SJSA1 (cell line): ENCODE data around the genes DNAJC6 and SLC35D1.

- RAMPAGE, long total RNA, result no peak
Observed at GRCh38 chr1:65058099-65058649, 89.8 kb upstream of the AK4 start.

DNA sequence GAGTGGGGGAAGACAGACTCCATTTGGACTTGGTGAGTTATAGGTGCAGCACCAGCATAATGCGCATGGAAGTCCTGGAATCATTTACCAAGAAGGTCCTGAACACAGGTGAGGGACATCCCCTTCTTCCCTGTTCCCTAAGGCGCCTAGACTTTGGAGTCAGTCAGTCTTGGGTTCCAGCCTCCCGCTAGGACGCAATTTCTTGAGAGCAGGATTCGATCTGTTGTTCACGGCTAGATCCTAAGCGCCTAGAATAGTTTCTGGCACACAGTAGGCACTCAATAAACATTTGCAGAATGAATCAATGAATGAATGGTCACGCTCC lies 1.1 kb upstream of the AK4 start:
- RAMPAGE, long total RNA, result no peak

- RAMPAGE, long total RNA, result no peak
Observed at GRCh38 chr1:65309091-65309790, at the start of gene DNAJC6. TSS of gene DNAJC6 (plus strand) at chr1:65309543.

GRCh38 chr1:65423599-65424282 lies 3.3 kb downstream of the LEPR start:
- RAMPAGE, long total RNA, result no peak

DNA sequence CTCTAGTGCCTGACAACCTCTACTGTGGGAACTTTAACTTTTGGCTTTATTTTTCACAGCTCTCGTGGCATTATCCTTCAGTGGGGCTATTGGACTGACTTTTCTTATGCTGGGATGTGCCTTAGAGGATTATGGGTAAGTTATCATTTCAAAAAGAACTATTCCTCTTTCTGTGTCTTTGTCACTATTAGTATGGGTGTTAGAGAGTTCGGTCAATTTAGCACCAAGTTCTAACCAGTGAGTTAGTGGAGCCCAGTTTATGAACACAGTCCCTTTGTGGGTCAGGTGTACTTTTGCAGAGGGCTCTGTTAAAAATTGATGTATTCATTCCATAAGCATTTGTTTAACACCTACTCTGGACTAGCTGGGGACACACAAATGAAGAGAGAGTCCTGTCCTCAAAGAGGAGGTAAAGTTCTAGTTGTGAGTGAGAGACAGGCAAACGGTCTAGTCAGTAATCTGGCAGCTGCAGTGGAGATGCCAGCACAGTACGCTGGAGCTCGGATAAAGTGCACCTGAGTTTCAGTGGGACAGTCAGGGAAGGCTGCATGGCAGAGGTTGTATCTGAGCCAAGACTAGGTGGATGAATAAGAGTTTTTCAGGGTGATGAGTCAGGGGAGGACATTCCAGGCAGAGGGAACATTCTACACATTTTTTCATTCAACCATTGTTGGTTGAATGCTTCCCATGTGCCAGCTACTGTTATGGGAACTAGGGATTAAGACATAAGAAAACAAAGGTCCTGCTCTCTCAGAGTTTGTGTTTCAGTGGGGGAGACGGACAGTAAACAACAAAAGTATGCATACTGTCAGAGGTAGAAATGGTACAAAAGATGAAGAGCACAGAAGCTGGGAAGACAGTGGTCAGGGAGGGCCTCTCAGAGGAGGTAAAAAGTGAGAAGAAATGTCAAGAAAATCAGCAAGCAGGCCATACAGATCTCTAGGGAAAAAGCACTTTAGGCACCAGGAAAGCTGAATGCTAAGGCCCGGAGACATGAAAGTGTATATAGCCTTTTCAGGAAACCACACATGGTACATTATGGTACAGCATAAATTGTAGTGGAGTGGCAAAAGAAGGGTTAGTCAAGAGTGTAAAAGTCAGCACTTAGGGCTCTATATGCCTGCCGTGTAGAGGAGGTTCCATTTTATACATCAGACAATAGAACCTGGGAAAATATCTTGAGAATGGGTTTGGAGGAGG lies 5.2 kb downstream of the LEPR start:
- RAMPAGE, long total RNA, result no peak

DNA sequence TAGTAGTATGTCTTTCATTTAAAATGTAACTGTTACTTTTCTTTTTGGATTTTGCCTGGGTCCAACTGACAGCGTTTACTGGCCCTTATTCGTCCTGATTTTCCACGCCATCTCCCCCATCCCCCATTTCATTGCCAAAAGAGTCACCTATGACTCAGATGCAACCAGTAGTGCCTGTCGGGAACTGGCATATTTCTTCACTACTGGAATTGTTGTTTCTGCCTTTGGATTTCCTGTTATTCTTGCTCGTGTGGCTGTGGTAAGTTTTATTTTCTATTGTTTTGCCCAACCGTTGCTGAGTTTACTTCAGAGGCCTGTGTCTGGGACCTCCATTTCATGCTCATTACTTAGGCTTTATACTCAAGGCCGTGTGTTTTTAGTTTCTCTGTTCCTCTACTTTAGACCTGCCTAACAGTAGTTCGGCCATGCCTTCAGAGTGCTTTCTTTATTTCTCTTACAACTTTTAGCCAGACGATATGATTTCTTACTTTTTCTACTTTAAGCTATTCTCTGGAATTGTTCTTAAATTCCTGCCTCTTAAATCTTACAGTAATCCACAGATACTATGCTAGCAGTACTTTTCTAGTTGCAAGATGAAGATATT lies 9.4 kb downstream of the LEPR start:
- RAMPAGE, long total RNA, result no peak

GRCh38 chr1:65480417-65481470 lies 60.3 kb downstream of the LEPR start:
- RAMPAGE, long total RNA, result no peak

- RAMPAGE, long total RNA, result no peak
Observed at GRCh38 chr1:65484335-65484886, 63.9 kb downstream of the LEPR start.

DNA sequence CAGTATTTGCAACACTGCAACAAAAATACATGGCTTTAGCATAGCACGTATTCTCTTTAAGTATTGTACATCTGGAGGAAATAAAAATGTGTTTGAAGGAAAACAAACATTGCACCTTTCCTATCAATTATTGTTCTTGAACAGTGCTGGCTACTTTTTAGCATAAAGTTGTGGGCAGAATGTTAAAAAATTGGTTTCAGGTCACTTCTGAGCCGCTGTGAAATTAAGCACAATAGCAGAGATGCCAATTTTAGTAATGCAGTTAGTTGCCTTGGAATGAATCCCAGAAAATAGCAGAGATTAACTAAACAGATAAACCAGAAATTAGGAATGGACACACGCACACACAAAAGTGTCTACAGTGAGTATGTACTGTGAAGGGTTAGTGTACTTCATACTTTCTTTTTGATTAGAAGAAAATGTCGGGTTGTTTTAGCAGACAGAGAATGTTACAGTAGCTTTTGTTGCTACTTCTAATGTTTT lies 106.6 kb downstream of the LEPR start:
- RAMPAGE, long total RNA, result no peak

DNA sequence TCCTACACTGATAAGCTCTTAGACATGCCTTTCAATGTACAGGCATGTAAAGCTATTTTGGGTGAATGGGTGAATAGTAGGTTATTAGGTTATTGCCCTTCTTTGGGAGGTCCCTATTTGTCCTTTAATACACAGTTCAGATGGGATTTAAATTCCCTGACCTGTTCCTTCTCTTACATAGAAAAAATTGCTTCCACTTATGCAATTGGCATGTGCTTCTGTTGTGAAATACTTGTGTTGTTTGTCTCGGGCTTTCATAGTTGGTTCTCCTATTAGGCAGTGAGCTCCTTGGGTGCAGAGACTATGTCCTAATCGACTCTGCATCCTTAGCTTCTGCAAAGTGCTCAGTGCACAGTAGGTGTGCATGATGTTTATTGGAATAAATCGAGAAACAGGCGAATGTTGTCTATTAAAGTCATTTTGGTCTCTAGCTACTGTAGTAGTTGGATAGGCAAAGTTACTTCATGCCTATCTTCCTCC lies 1.3 kb upstream of the PDE4B start:
- RAMPAGE, long total RNA, result no peak

DNA sequence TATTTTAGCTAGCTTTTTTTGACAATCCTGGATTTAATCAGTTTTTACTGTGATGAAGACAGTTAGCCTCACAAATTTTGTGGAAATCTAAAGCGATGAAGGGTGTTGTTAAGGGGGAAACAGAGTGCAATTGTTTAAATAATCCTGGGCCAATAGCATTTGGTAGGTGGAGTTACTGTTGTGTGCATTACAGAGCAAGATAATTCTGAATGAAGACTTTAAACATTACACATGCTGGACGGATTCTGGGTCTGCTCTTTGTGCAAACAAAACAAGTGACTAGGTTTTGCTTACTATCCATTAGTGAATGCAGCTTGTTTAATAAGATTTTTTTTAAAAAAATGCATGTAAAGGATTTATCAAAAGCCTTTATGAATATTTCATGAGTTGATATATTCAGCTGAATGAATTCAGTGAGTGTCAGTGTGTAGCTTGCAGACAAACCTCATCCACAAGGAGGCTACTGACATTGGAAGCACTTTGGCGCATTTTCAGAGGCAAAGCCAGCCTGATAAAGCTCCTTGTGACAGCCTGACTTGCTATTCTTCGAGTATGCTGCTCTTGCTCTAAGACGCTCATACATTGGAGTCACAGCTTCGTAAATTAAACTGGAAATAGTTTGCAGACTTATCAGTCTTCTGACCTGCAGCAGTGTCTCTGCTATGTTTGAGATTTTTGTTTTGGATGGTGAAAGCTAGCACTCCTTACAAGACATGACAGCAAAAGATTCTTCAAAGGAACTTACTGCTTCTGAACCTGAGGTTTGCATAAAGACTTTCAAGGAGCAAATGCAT lies 199.7 kb downstream of the PDE4B start:
- RAMPAGE, long total RNA, result no peak

GRCh38 chr1:66266201-66266734 lies 267.7 kb upstream of the SGIP1 start:
- RAMPAGE, long total RNA, result no peak

- RAMPAGE, long total RNA, result no peak
Observed at GRCh38 chr1:66275138-66275528, 258.8 kb upstream of the SGIP1 start.

DNA sequence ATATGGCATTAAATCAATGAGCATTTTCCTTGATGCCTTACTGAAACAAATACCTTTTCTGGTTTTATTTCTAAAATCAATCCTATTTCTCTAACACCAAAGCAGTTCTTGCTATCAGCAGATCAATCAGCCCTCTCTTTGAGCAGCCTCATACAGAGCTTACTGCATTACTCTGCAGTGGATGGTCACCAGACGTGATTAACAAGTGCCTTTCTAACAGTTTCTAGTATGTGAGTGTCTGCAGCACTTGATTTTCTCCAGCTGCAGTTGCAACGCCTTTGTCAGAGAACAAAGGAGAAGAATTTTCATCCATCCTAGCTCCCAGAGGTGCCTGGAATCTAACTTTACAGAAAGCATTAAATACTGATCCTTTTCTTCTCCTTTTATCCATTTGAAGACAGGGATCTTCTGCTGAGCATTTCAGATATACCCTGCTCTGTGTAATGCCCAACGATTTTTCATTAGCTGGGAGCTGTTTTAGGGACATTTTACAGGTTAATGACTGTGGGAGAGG lies 177.3 kb upstream of the SGIP1 start:
- RAMPAGE, long total RNA, result no peak

- RAMPAGE, long total RNA, result no peak
Observed at GRCh38 chr1:66372170-66373156, 161.5 kb upstream of the SGIP1 start.

DNA sequence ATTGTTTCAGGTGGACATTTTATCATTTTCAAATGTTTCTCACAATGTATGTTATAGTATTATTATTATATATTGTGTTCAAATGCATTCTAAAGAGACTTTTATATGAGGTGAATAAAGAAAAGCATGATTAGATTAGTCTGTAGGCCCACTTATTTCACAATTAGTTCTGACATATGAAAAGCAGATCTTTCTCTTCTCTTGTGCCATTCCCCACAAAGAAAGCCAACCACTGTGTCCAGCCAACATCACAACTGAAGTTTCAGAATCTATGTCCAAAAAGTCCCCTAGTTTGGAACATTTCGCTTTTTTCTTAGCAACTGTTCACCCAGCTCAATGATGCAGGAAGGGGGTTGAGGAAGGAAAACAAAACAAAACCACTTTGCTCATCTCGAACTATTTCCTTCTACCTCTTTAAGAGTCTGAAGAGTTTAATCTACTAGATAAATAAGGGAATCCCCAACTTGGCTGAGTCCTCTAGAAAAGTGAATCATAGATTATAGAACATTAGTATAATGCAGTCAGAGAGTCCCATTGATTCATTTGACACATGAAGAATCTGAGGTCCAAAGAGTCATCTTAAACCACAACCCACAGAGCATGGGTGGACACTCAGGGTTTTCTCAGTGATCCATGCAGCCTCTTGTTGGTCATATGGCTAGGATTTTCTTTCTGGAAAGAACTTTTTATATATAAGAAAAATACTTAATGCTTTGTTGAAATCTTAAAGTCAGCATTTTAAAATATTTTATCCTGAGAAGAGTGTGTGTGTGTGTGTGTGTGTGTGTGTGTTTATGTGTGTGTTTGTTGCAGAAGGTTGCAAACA lies 159.3 kb upstream of the SGIP1 start:
- RAMPAGE, long total RNA, result no peak

- RAMPAGE, long total RNA, result no peak
Observed at GRCh38 chr1:66925888-66926273, 1.1 kb downstream of the MIER1 start.

DNA sequence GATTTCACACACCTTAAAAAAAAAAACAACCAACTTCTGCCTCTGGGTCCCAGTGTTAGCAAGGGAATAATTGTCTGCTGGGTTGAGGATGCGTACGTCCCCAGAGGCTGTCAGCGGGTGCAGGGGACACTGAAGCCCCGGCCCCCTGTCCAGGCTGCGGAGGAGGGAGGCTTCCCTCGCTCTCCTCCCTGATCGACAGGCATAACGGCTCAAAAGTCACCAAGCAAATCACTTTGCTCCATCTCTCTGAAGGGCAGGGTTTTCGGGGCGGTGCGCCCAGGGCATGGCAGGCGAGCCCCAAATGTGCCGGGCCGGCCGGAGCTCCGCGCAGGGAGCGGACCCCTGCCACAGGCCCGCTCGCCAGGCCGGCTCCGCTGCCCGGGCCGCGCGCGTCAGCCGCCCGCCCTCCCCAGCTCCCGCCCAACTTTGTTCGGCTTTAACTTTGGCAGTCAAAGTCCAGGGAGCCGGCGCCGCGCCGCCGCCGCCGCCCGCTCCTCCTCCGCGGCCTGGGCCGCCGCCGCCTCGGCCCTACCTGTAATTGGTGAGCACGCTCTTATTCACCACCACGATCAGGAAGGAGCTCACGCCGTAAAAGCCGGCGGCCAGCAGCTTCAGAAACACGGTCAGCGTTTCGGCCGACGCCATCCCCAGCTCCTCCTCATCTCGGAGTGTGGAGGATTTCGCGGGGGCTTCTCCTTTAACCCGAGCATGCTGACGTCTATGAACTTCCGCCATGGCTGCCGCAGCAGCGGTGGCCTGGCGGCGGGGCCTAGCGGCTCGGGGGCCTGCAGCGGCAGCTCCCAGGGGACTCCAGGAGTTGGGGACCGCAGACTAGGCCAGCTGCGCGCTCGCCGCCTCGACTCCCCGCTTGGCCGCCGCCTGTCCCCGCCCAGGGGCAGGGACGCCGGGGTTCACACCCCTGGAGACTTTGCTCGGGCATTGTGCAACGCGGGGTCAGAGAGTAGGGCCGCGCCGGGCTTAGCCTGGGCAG lies at the start of gene SLC35D1:
SLC35D1 (minus strand) TSS at position 870 of the 991 bp plus-strand sequence.
- RAMPAGE, long total RNA, result no peak

DNA sequence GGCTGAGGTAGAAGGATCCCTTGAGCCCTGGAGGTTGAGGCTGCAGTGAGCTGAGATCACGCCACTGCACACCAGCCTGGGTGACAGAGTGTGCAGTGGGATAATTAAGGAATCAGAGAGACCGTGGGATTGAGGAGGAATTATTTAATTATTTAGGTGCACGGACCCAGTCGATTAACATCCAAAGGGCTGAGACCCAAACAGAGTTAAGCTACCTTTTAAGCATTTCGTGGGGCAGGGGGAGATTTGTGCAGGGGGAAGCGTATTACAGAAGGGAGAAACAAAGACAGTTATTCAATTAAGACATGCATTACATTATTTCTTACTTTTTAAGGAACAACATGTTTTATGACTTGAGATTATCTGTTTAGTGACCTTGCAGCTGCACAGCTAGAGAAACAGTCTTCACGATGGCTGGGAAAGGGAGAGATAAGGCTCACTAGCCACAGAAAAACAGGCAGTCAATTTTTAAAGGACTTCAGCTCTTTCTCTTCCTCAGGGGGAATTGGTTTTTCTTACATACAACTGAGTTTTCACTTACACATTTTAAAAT lies 7.0 kb upstream of the C1orf141 start:
- RAMPAGE, long total RNA, result no peak

DNA sequence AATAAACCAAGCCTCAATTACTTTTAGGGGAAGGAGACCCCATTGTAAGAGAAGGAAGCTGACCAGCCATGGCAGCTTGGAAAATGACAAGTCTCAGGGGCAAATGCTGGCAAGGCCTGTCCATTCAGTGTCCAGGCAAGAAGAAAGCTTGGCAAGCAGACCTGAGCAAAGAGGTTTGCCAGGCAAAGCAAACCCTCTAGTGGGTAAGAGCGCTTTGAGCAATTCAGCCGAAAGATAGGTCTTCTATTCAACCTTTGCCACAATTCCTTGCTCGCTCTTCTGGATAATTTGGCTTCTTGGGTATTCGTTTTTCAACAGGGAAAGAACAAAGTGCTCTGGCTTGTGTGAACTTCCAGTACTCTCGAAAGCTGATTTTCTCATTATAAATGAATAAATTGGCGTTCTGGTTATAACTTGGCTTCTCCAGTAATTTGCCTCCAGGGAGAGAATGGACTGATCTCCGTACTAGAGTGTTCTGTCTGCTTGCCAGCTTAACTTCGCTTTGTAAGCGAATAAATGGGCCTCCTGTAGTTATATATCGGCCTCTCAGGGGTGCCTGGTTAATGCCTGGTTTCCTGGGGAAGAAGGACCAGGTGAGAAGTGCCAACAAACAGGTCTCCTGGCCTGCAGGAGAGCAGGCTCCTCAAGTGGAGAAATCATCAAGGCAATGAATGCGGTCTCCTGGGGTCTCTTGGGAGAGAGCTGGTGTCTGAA lies 107.2 kb upstream of the SERBP1 start:
- RAMPAGE, long total RNA, result no peak